OVCAR3 (cell line): ENCODE measurements around a stretch of chr12.

- RRBS: no CpG with 5 or more reads among the region's 28 CpGs
Observed at GRCh38 chr12:116708703-116709660, 28.9 kb downstream of the SPRING1 start.

DNA sequence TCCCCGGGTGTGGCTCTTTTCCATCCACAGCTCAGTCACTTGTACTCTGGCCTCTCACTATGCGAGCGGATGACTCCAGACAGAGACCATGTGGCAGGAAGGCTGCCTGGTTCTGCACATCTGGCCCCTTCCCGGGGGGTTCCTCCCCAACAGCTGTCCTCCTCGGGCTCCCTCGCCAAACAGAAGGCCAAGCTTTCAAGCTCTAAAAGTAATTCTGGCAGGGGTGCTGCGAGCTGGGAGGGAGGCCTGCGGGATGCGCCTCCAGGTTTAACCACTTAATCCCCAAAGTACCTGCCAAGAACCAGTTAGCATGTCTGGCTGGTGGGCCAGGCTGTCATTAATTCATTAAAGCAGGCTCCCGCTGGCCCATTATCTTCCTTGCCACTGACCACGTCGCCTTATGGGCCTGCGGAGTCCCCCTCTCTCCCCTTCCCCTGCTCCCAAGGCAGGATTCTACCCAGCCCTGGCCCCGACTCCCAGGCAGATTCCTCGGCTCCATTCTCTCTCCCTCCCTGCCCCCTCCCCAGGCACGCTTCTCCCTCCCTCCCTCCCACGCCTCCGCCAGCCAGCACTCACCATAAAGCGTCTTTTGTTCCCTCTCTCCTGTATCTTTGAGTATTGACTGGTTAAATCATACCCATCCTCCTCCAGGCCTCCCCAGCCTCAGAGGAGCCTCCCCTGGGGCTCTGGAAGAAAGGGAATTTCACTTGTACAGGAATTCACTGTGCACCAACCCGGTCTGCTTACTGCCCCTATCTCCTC lies 4.9 kb downstream of the HRK start:
- RRBS: 92% methylated on average over 2 of the region's 20 CpGs

- RRBS: no CpG with 5 or more reads among the region's 9 CpGs
Observed at GRCh38 chr12:117158809-117159246, 31.4 kb downstream of the FBXO21 start.

- RRBS: no CpG with 5 or more reads among the region's 11 CpGs
Observed at GRCh38 chr12:117525092-117525553, 163.7 kb upstream of the NOS1 start.

DNA sequence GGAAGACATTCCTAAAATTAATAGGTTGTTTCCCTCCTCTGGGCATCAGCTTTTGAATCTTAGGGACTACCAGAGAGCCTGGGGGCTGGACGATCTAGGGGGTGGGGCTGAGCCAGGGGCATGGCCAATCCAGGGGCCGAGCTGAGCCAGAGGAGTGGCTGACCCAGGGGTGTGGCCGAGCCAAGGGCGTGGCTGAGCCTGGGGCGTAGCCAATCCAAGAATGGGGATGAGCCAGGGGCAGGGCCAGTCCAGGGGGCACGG lies 219.2 kb upstream of the NOS1 start:
- RRBS: no CpG with 5 or more reads among the region's 6 CpGs

DNA sequence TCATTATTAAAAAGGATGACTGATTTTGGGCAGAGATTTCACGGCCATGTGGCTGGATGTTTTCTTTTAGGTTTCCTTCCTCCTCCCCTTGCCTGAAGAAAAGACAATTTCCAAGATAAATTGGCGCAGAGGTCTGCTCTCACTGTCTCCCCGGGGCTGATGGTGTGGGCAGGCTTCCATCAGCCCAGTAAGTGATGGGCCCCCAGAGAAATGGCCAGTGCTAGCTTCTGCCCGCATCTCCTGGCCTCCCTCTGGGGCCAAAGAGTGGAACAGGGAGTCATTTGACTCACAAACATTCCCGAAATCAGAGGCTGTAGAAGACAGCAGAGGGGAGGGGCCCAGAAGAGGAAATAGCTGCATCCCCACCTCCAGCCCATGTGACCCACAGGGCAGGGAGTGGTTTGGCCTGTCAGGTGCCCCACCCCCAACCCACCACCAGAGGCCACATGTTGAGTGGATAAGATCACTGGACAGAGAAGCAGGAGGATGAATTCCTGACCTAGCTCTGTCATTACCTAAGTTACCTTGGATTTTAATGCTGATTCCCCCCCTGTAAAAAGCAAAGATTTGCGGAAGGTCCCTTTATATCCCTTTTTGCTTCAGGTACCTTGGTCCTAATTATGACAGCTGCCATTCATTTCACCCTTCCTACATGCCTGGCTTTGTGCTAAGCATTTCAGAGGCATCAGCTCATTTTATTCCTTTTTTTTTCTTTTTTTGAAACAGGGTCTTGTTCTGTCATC lies 283.3 kb downstream of the KSR2 start:
- RRBS: no CpG with 5 or more reads among the region's 6 CpGs

GRCh38 chr12:118053034-118054010 lies 7.7 kb downstream of the WSB2 start:
- RRBS: no CpG with 5 or more reads among the region's 10 CpGs

DNA sequence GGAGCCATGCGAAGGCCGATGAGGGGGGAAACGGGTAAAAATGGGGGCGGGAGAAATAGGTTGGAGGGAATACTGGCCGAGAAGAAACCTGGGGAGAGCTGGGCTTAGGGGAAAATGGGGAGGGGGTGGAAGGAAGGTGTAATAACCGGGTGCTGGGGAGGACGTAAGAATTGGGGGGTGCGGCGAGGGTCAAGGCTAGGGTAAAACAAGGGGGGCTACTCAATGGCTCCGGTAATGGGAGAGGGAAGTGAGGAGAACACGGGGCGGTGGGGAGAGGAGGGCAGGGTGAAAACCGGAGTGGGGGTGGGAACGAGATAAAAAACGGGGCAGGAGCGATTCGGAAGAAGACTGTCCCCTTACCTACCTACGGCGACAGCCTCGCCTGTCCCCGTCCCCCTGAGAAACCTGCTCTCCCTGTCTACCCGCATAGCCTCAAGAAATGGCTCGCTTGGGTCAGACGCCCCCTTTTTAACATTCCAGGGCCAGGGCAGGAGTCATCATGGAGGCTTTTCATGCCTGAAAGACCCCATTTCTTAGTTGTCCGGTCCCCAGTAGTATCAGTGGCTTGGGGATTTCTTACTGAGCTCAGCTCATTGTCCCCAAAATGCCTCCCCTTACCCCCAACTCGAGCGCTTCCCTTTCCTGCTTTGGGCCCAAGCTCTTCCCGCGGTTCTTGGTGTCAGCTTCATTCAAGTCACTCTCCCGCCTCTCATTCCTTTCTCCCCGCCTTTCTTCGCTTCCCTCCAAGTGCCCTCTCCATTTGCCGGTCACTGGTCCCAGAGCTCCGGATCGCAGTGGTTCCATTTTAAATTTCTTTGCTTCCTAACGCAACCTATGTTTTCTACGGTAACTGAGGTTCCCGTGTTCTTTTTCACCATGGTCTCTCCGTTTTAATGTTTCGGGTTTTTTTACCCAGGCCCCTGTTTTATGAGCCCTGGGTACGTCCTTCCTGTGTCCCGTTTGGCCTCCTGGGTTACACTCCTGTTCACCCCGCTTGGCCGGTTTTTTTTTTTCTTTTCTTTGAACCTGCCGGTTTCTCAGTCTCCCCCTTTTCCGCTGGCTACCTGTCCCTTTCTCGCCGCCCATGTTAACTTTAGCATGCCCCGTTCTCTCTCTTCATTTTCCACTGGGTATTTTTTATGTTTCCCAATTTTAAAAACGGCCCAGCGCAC lies 1.1 kb upstream of the WSB2 start:
- RRBS: 10% methylated on average over 5 of the region's 51 CpGs

DNA sequence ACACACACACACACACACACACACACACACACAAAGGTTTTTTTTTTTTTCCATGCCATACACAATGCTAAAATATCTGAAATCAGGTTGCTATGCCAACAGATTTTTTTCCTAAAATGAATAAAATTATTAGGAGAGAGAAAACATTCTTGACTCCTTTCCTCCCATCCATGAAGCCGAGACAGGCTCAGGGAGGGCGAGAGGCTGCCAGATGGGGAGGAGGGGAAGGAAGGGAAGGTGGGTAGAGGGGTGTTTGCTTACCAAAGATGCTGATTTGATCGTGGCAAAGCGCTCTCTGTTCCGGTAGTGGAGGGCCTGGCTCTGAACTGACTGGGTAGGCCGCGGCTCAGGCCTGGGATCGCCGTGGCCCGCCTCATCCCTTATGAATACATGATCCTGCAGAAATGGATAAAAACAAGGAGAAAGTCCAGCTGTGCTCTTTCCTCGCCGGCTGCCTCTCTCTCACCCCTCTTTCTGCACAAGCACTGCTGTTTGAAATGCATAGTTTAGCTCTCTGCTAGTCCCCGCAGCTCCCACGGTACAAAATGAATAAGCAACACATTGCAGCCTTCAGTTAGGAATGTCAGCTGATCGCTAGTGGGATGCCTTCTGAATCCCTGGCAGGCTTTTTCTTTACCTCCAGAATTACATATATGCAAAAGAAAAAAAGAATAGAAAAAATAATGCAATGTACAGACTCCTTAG lies 53.8 kb downstream of the PEBP1 start:
- RRBS: no CpG with 5 or more reads among the region's 15 CpGs

GRCh38 chr12:118308051-118308387 lies 64.7 kb downstream of the TAOK3 start:
- RRBS: no CpG with 5 or more reads among the region's 4 CpGs

DNA sequence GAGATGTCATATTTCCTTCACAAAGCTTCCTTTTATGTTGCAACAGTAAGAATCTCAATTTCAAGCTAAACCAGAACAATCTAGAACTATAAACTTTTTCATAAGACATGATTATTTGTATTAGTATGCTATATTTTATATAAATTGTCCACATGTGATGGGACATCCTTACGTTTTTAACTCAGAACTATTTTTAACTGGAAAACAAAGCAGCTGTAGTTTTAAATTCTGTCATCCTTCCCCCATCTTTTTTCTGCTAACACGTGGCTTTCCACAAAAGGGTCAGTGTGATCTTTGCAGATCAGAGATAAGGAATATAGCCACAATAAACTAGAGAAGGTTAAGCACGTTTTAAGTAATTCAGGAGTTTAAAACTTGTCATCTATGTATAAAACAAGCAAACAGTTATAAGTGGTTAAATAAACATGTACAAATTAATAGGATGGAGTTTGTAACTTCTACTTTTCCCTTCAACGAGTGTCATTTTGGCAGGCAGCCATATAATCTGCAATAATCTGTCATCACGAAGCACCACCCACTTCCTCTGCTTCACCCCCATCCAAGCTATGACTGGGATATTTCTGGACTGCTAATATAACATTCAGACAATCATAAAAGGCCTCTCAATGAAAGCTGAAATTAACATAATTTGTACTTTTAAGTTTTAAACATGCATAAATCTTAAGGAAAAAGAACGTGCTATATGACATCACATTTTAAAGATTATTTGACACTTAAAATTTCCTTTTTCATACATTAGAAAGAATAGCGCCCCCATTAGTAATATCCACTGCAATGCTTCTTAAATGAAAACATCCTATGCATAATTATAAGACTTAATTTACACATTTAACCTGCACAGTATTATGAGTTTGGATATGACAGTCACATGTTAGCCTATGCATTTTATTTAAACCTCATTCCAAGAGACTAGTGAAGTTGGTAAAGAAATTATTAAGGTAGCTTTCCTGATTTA lies 15.3 kb downstream of the TAOK3 start:
- RRBS: no CpG with 5 or more reads among the region's 7 CpGs

GRCh38 chr12:118399583-118400150 lies 23.3 kb downstream of the SUDS3 start:
- RRBS: no CpG with 5 or more reads among the region's 7 CpGs

DNA sequence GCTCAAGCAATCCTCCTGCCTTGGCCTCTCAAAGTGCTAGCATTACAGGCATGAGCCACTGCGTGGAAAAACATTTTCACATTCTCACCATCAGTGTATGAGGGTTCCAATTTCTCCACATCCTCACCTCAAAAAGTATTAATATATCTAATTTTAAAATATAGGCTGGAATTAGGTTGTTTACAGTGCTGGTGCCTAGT lies 255.4 kb downstream of the SUDS3 start:
- RRBS: no CpG with 5 or more reads among the region's 1 CpG

DNA sequence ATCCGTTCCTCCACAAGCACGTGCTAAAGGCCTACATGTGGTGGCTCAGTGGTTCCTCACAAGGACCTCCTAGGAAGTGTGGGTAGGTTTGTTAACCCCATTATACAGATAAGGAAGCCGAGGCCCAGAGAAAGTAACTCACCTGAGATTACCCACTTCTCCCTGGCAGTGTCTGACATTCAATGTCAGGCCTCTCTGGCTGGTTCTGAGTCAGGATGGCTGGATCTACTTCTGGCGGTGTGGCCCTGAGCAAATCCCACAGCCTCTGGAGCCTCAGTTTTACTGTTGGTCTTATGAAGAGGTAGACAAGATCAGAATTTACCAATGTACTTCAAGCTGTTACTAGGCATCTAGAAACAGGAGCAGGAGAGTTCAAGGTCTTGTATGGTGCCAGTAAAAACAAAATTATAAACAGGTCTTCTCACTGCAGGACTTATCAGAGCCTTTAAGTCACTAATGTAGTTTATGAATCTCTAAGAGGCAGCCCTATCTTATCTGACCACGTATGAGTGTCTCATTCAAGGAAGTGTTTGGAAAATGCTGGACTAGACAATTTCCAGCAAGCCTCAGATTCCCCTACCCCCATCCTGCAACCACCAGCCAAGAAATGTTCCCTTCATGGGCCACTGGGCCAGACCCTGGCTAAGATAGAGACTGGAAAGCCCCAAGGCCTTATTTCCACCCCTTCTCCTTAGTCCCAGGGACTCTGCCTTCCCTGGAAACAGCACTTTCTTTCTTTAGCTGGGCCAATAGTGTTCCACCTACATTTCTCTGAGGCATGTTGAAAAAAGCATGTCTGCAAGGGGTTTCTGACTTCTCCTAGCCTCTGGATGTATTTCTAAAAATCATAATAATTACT lies 4.2 kb downstream of the HSPB8 start:
- RRBS: no CpG with 5 or more reads among the region's 5 CpGs

GRCh38 chr12:119673260-119674305 lies 5.7 kb downstream of the PRKAB1 start:
- RRBS: no CpG with 5 or more reads among the region's 17 CpGs

GRCh38 chr12:119725501-119725940 lies 57.6 kb downstream of the PRKAB1 start:
- RRBS: 100% methylated on average over 1 of the region's 5 CpGs

- RRBS: no CpG with 5 or more reads among the region's 16 CpGs
Observed at GRCh38 chr12:120110744-120111321, 5.7 kb downstream of the RAB35 start.

- RRBS: no CpG with 5 or more reads among the region's 15 CpGs
Observed at GRCh38 chr12:120153192-120153879, 36.8 kb upstream of the RAB35 start.

GRCh38 chr12:120241983-120242759 lies 23.4 kb downstream of the PXN start:
- RRBS: no CpG with 5 or more reads among the region's 12 CpGs

DNA sequence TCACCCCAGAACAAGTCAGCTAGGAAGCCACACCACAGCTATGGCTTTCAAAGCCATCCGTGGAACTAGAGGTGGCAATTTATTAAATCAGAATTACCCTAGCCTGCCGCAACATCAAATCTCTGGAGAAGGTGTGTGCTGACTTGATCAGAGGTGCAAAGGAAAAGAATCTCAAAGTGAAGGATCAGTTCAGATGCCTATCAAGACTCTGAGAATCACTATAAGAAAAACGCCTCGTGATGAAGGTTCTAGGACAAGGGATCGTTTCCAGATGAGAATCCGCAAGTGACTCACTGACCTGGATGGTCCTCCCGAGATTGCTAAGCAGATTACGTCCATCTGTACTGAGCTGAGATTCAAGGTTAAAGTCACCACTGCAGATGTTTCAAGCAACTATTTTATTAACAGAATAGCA lies 18.1 kb downstream of the PXN start:
- RRBS: no CpG with 5 or more reads among the region's 8 CpGs